GM12878 (cell line): ENCODE measurements around a stretch of chr2.

- RAMPAGE, long total RNA = no peak
- RRBS, 2 experiments = no CpG with 5 or more reads among the region's 9 CpGs
CAGE:
- cytosol, long polyA minus RNA = no peak
- cytosol, long polyA plus RNA = no peak
- long polyA plus RNA = no peak
- nucleolus, long total RNA = no peak
- nucleus, long polyA plus RNA = no peak
- nucleus, long total RNA = no peak
Measured at GRCh38 chr2:74991839-74992532, 33.5 kb downstream of the POLE4 start.

- RAMPAGE, long total RNA = no peak
- RRBS, 2 experiments = no CpG with 5 or more reads among the region's 5 CpGs
CAGE:
- cytosol, long polyA minus RNA = no peak
- cytosol, long polyA plus RNA = no peak
- long polyA plus RNA = no peak
- nucleolus, long total RNA = no peak
- nucleus, long polyA plus RNA = no peak
- nucleus, long total RNA = no peak
Measured at GRCh38 chr2:75612923-75613345, 33.6 kb upstream of the MRPL19 start.

GRCh38 chr2:76781212-76782024 lies 740.8 kb downstream of the LRRTM4 start:
- RAMPAGE, long total RNA = no peak
- RRBS, 2 experiments = no CpG with 5 or more reads among the region's 27 CpGs
CAGE:
- cytosol, long polyA minus RNA = no peak
- cytosol, long polyA plus RNA = no peak
- long polyA plus RNA = no peak
- nucleolus, long total RNA = no peak
- nucleus, long polyA plus RNA = no peak
- nucleus, long total RNA = no peak

DNA sequence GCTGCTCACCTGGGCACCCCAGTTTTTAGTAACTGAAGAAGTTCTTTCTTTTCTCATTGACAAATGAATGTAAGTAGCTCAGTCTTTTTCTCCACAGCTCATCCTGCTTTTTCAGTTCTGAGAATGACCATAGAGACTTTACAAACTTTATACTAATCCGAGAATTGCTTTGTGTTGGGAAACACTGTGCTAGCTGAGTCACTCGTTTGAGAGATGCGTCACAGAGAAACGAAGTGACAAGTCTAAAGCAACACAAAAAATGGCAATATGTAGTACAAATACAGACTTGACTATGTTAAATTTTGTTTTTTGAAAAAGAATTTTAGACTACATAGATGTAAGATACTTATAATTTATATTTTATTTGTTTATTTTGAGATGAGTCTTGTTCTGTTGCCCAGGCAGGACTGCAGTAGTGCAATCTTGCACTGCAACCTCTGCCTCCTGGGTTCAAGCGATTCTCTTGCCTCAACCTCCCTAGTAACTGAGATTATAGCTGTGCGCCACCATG lies 8.9 kb downstream of the LRRTM4 start:
- RAMPAGE, long total RNA = no peak
- RRBS, 2 experiments = no CpG with 5 or more reads among the region's 6 CpGs
CAGE:
- cytosol, long polyA minus RNA = no peak
- cytosol, long polyA plus RNA = no peak
- long polyA plus RNA = no peak
- nucleolus, long total RNA = no peak
- nucleus, long polyA plus RNA = no peak
- nucleus, long total RNA = no peak

DNA sequence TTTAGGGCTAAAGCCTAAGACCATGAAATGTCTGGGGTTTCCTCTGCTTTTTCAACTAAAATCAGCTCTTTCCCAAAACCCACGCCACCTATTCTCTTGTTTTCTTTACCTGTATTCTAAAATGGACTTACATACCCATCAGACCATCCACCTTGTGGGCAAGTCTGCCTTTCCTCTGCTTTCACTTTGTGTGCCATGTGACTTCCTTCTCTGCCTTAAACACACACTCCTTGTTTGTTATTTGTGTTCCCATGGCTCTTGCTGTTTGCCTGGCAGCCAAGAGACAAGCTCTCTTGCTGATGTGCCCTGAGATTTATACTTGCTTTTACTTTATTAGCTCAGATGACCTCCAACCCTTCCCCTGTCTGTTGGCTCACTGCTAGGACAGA lies 309.7 kb upstream of the LRRTM4 start:
- RAMPAGE, long total RNA = no peak
- RRBS, 2 experiments = no CpG with 5 or more reads among the region's 1 CpG
CAGE:
- cytosol, long polyA minus RNA = no peak
- cytosol, long polyA plus RNA = no peak
- long polyA plus RNA = no peak
- nucleolus, long total RNA = no peak
- nucleus, long polyA plus RNA = no peak
- nucleus, long total RNA = no peak

GRCh38 chr2:78779484-78780108 lies 245.9 kb upstream of the REG3G start:
- RAMPAGE, long total RNA = no peak
- RRBS, 2 experiments = no CpG with 5 or more reads among the region's 13 CpGs
CAGE:
- cytosol, long polyA minus RNA = no peak
- cytosol, long polyA plus RNA = no peak
- long polyA plus RNA = no peak
- nucleolus, long total RNA = no peak
- nucleus, long polyA plus RNA = no peak
- nucleus, long total RNA = no peak

DNA sequence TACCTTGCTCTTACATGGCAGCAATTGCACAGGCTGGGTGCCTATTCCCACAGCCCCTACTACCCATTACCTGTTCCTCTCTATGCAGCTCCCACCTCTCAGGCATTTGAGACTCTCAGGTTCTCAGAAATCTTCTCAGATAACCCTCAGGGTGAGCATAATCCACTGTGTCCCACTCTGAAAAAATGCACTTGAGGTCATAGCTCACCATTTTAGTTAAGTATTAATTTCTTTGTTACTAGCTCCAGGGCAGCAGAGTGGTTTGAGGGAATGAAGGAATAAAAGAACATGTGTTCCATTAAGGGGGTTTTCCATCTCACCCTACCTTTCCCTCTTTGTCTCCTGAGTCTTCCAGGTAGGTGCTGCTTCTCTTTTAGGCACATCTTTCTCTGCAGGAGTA lies 111.0 kb upstream of the REG3A start:
- RAMPAGE, long total RNA = no peak
CAGE:
- cytosol, long polyA minus RNA = no peak
- cytosol, long polyA plus RNA = no peak
- long polyA plus RNA = no peak
- nucleolus, long total RNA = no peak
- nucleus, long polyA plus RNA = no peak
- nucleus, long total RNA = no peak

DNA sequence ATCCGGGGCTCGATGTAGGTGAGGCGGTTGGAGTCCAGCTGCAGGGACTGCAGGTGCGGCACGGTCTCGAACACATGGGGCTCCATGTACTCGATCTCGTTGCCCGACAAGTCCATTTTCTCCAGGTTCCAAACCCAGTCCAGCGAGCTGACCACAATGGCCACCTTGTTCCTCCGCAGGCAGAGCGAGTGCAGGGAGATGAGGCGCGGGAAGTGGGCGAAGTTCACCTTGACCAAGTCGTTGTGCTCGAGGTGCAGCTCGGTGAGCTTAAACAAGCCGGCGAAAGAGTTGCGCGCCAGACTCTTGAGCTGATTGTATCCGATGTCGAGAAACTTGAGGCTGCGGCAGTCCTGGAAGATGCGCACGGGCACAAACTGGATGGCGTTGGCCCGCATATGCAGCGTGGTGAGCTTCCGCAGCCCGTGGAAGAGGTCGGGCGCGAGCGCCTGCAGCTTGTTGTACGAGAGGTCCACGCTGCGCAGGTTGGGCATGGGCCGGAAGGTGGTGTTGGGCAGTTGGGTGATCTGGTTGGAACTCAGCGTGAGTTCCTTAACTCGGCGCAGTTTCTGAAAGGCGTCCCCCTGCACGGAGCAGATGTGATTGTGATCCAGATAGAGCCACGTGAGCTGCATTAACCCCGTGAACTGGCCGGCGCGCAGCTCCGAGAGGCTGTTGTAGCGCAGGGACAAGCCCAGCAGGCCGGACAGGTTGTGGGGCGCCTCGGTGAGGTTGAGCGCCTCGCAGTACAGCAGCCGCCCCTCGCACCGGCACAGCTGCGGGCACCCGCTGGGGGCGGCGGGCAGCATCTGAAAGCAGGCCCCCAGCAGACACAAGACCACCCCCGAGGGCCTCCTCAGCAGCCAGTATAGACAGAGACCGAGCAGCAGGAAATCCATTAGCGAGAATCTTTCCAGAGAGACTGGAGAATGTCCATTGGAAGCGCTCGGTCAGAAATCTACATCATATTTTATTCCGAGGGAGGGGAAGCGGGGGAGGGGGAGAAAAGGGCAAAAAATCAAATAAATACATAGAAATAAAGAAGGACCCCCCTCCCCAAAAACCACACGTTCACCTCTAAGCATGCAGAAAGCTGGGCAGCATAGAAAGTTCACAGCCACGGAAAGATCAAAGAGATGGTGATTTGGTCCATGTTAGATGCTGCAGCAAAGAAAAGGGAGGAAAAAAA lies 1.2 kb downstream of the LRRTM1 start:
- RAMPAGE, long total RNA = no peak
- RRBS, 2 experiments = 10 to 69% methylated on average over 13 of the region's 73 CpGs
CAGE:
- cytosol, long polyA minus RNA = no peak
- cytosol, long polyA plus RNA = no peak
- long polyA plus RNA = no peak
- nucleolus, long total RNA = no peak
- nucleus, long polyA plus RNA = no peak
- nucleus, long total RNA = no peak

GRCh38 chr2:83993243-83993788 lies 465.8 kb downstream of the SUCLG1 start:
- RAMPAGE, long total RNA = no peak
- RRBS, 2 experiments = no CpG with 5 or more reads among the region's 3 CpGs
CAGE:
- cytosol, long polyA minus RNA = no peak
- cytosol, long polyA plus RNA = no peak
- long polyA plus RNA = no peak
- nucleolus, long total RNA = no peak
- nucleus, long polyA plus RNA = no peak
- nucleus, long total RNA = no peak

GRCh38 chr2:84457080-84457623 lies 1.9 kb downstream of the SUCLG1 start:
- RAMPAGE, long total RNA = no peak
- RRBS, 2 experiments = no CpG with 5 or more reads among the region's 2 CpGs
CAGE:
- cytosol, long polyA minus RNA = no peak
- cytosol, long polyA plus RNA = no peak
- long polyA plus RNA = no peak
- nucleolus, long total RNA = no peak
- nucleus, long polyA plus RNA = no peak
- nucleus, long total RNA = no peak

GRCh38 chr2:84882111-84882445 lies 1.2 kb upstream of the TRABD2A start:
- RAMPAGE, long total RNA = no peak
- RRBS, 2 experiments = no CpG with 5 or more reads among the region's 12 CpGs
CAGE:
- cytosol, long polyA minus RNA = no peak
- cytosol, long polyA plus RNA = no peak
- long polyA plus RNA = no peak
- nucleolus, long total RNA = no peak
- nucleus, long polyA plus RNA = no peak
- nucleus, long total RNA = no peak

DNA sequence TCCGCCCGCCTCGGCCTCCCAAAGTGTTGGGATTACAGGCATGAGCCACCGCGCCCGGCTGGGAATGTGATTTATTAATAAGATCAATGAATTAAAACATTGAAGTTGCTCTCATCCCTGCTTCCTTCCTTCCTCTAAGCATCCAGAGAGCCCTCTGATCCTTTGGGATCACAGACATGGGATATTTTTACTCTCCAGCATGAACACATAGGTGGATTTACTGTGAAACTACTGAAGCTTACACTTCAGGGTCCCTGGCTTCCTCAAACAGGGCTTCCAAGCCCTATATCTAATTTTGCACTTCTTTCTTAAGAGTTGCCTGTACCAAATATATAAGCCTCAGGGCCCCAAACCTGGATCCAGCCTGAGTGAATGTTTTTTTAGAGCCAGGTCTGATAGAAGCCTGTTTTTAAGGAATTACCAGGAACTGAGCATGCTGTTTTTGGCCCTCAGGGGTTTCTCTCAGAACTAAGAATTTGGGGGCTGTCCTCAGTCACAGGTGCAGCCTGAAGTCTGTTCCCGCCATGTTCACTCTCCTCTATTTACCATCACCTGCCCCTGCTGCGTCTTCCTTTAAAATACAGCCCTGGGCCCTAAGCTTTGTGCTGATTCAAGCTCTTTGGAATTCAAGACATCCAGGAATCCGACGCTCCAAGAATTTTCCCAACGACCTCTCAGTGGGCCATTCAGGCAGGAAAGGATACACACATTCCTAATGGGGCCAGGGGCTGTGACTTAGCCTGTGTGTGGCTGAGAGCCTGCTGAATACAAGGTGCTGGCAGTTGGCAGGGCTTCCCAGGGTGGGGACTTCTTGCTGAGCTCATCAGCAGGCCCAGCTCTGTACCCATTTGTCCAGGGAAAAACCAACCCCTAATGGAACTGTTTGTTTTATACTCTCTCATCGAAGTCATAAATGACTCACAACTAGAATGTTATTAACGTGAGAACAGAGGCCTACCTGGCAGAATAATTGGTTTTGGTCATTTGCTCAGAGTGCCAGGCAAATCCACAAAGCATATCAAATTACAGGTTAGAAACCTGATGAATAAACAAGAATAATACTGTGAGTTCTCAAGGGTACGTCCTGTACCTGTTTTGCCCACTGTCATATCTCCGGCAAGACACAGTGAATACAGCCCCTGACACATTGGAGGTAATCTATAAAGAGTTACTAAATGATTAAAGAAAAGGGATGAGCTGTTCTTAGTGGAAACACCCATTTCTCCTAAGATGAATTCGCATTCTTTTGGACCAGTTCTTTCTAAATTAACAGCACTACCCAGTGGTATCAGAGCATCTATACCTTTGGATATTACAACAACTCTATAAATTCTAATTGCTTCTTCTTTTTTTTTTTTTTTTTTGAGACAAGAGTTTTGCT lies 12.8 kb upstream of the KCMF1 start:
- RAMPAGE, long total RNA = no peak
- RRBS, 2 experiments = no CpG with 5 or more reads among the region's 16 CpGs
CAGE:
- cytosol, long polyA minus RNA = no peak
- cytosol, long polyA plus RNA = no peak
- long polyA plus RNA = no peak
- nucleolus, long total RNA = no peak
- nucleus, long polyA plus RNA = no peak
- nucleus, long total RNA = no peak

- RAMPAGE, long total RNA = no peak
- RRBS, 2 experiments = no CpG with 5 or more reads among the region's 2 CpGs
CAGE:
- cytosol, long polyA minus RNA = no peak
- cytosol, long polyA plus RNA = no peak
- long polyA plus RNA = no peak
- nucleolus, long total RNA = no peak
- nucleus, long polyA plus RNA = no peak
- nucleus, long total RNA = no peak
Measured at GRCh38 chr2:84969024-84969390, 2.0 kb upstream of the KCMF1 start.

GRCh38 chr2:85034869-85035646 lies 64.1 kb downstream of the KCMF1 start:
- RAMPAGE, long total RNA = no peak
- RRBS, 2 experiments = no CpG with 5 or more reads among the region's 6 CpGs
CAGE:
- cytosol, long polyA minus RNA = no peak
- cytosol, long polyA plus RNA = no peak
- long polyA plus RNA = no peak
- nucleolus, long total RNA = no peak
- nucleus, long polyA plus RNA = no peak
- nucleus, long total RNA = no peak

- RAMPAGE, long total RNA = no peak
- RRBS, 2 experiments = no CpG with 5 or more reads among the region's 11 CpGs
CAGE:
- cytosol, long polyA minus RNA = no peak
- cytosol, long polyA plus RNA = no peak
- long polyA plus RNA = no peak
- nucleolus, long total RNA = no peak
- nucleus, long polyA plus RNA = no peak
- nucleus, long total RNA = no peak
Measured at GRCh38 chr2:85049287-85049895, 78.4 kb downstream of the KCMF1 start.

- RAMPAGE, long total RNA = no peak
- RRBS, 2 experiments = no CpG with 5 or more reads among the region's 7 CpGs
CAGE:
- cytosol, long polyA minus RNA = no peak
- cytosol, long polyA plus RNA = no peak
- long polyA plus RNA = no peak
- nucleolus, long total RNA = no peak
- nucleus, long polyA plus RNA = no peak
- nucleus, long total RNA = no peak
Measured at GRCh38 chr2:85155129-85155440, 21.9 kb downstream of the TCF7L1 start.

DNA sequence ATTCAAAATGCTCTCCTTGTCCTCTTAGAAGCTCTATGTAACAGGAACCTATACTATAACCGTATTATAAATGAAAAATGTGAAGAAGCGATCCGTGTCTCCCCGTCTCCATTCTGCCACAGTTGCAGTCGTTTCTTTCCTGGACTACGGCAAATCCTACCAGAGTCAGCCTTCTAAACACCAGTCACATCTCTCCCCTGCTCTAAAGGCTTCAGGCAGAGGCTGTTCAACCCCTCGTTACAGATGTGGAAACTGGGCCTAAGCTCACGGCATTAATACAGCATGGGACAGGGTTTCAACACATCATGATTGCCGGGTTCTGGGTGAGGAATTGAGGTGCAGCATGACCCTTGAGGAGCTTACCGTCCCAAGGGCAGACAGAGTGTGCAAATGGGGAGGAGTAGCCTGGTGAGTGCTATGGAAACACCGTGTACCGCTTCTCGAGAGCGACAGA lies 51.3 kb downstream of the TGOLN2 start:
- RAMPAGE, long total RNA = no peak
- RRBS, 2 experiments = no CpG with 5 or more reads among the region's 14 CpGs
CAGE:
- cytosol, long polyA minus RNA = no peak
- cytosol, long polyA plus RNA = no peak
- long polyA plus RNA = no peak
- nucleolus, long total RNA = no peak
- nucleus, long polyA plus RNA = no peak
- nucleus, long total RNA = no peak

DNA sequence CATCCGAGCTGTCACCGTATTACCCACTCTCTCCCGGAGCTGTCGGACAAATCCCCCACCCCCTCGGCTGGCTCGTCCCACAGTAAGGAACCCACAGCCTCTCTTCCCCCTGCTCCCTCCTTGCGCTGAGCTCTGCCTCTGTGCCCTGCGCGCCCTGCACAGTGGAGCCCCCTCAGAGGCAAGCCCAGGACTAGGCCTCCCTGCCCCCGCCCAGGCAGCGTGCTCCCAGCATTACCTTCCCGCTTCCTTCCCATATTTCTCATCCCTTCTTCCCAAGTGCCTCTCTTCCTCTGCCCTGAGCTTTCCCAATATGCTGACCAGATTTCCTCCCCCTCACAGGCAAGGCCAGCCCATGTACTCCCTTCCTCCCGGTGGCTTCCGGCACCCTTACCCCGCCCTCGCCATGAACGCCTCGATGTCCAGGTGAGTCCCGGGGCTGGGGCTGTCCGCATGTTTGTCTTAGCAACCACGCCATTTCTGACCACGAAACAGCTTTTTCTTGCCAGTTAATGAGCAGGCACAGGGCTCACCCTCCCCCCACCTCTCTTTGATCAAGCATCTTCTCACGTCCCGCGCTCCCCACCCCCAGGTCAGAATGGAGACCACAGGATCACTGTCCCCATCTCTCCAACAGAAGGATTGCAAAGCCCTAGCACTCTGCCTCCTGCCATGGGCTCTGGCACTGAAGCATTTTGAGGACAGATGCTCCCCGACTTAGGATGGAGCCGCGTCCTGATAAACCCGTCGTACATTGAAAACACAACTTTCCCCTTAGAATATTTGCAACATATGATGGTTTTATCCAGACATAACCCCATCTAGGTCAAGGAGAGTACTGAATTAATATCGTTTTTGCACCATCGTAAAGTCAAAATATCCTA lies 23.6 kb downstream of the TGOLN2 start:
- RAMPAGE, long total RNA = no peak
- RRBS, 2 experiments = 62 to 69% methylated on average over 9 of the region's 32 CpGs
CAGE:
- cytosol, long polyA minus RNA = no peak
- cytosol, long polyA plus RNA = no peak
- long polyA plus RNA = no peak
- nucleolus, long total RNA = no peak
- nucleus, long polyA plus RNA = no peak
- nucleus, long total RNA = no peak

GRCh38 chr2:85414735-85415196 lies 3.7 kb upstream of the SH2D6 start:
- RAMPAGE, long total RNA = no peak
- RRBS, 2 experiments = no CpG with 5 or more reads among the region's 5 CpGs
CAGE:
- cytosol, long polyA minus RNA = no peak
- cytosol, long polyA plus RNA = no peak
- long polyA plus RNA = no peak
- nucleolus, long total RNA = no peak
- nucleus, long polyA plus RNA = no peak
- nucleus, long total RNA = no peak

- RAMPAGE, long total RNA = no peak
- RRBS, 2 experiments = no CpG with 5 or more reads among the region's 20 CpGs
CAGE:
- cytosol, long polyA minus RNA = no peak
- cytosol, long polyA plus RNA = no peak
- long polyA plus RNA = no peak
- nucleolus, long total RNA = no peak
- nucleus, long polyA plus RNA = no peak
- nucleus, long total RNA = no peak
Measured at GRCh38 chr2:85434598-85435625, 16.4 kb downstream of the SH2D6 start.